CD14-positive monocyte (primary cell): ENCODE measurements around a stretch of chr15.

DNA sequence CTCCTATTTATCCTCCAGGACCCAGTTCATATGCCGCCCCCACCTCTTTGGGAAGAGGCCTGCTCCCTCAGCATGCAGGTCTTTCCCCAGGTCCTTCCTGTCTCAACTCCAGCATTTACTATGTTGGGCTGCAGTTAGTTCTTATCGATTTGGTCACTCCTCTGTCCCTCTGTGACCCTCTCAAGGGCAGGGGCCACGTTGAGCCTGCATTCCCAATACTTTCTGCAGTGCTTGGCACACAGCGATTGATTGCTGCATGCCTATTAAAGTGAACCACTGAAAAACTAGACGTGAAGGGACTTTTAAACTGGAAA lies 321.8 kb upstream of the ICE2 start:
- CAGE, long polyA plus RNA: no peak

DNA sequence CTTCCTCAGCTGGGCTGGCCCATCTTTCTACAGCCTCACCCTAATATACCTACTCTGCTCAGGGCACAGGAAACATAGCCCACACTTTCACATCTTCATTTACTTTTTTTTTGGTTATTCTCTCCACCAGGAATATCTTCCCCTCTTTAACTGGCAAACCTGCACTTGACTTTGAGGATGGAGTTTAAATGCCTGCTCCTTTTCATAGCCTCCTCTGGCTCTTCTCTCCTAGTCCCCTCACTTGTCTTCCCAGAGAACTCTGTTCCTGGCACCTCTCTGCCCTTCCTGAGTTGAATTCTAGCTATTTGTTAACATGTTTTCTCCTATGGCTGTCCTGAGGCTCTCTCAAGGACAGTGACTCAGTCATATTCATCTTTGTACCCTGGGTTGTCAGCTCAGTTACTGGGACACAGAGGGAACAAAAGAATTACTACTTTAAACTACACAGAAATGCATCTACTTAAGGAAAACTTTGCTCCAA lies 365.0 kb upstream of the ICE2 start:
- CAGE, long polyA plus RNA: no peak

DNA sequence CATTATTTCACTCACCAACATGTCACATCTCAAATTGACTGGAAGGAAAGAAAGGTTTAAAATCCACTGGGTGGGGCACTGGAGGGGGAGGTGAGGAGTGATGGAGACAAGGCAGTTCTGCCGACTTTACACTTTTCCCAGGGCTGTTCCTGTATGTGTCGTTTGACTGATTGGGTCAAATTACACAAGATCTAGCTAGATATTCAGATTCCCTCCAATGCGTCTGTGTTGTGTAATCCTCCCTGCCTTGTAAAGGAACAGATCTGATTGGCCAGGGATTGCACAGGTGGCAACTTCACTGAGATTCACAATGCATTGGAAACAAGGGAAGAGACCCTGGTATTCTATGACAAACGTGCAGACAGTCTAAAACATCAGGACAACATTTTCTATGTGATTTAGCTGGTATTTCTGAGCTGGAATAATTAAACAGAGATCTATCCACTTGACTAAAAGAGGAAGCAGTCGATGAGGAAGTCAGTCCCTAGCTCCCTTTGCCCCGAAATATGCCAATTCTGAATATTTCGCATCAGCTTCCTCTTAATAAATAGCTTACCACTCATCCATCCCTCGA lies 313.0 kb downstream of the RORA start:
- CAGE, long polyA plus RNA: no peak

DNA sequence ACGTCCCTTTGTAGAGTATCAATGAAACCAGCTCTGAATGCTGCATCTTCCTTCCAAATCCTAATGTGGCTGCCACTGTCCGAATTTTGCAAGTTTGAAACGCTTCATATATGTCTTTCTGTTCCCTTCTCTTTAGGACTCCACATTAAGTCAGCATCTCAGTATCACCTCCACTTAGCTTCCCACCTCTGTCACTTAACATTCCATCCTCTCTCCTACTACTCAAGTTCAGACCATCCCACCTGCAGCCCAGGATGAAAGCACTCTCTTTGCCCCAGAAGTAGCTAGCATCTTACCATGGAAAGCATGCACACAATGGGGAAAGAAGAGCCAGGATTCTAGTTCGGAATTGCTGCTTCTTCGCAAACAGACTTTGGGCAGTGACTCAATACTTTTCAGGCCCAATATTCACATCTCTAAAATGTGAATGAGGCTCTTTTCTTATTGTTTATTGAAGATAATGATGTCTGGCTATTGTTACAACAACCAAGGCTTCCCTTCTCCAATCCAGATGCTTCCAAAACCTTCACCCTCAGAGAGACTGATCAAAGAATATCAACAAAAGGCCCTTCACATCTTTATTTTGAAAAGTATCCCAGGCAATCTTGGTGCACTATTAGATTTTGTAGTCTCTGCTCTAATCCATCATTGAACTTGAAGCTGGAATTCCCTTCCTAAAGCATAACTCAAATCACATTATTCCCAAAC lies 208.9 kb downstream of the RORA start:
- CAGE, long polyA plus RNA: no peak

- CAGE, long polyA plus RNA: no peak
Observed at GRCh38 chr15:61049071-61049443, 180.0 kb downstream of the RORA start.

- CAGE, long polyA plus RNA: no peak
Observed at GRCh38 chr15:61364698-61365544, 135.8 kb upstream of the RORA start.

- CAGE, long polyA plus RNA: no peak
Observed at GRCh38 chr15:61389438-61389722, 160.3 kb upstream of the RORA start.

- CAGE, long polyA plus RNA: no peak
Observed at GRCh38 chr15:61389723-61390078, 160.6 kb upstream of the RORA start.

DNA sequence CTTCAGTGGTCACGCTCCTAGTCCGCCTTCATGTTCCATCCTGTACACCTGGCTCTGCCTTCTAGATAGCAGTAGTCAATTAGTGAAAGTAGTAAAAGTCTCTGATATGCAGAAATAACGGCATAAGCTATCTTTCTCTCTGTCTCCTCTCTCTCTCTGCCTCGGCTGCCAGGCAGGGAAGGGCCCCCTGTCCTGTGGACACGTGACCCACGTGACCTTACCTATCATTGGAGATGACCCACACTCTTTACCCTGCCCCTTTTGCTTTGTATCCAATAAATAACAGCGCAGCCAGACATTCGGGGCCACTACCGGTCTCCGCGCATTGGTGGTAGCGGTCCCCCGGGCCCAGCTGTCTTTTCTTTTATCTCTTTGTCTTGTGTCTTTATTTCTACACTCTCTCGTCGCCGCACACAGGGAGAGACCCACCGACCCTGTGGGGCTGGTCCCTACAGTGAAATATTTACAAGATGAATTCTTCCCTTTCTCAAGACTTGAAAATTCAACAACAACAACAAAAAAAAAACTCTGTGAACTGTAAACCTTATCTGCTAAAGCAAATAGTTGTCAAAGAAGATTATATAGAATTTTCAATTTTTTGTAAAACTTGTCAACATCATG lies 3.4 kb downstream of the VPS13C start:
- CAGE, long polyA plus RNA: no peak

GRCh38 chr15:62067101-62067490 lies 319 bp downstream of the C2CD4A start:
- CAGE, long polyA plus RNA: no peak

- CAGE, long polyA plus RNA: no peak
Observed at GRCh38 chr15:62172705-62173730, 7.9 kb upstream of the C2CD4B start.

DNA sequence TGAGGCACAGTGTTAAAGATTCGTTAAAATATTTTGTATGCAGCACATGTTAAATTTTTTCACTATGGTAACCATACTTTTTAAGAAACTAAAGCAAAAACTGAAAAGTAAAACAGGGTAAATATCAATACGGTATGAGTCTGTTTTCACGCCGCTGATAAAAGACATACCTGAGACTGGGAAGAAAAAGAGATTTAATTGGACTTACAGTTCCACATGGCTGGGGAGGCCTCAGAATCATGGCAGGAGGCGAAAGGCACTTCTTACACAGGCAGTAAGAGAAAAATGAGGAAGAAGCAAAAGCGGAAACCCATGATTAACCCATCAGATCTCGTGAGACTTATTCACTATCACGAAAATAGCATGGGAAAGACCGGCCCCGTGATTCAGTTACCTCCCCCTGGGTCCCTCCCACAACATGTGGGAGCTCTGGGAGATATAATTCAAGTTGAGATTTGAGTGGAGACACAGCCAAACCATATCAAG lies 108.6 kb upstream of the TLN2 start:
- CAGE, long polyA plus RNA: no peak

- CAGE, long polyA plus RNA: no peak
Observed at GRCh38 chr15:62742313-62743175, 300.0 kb upstream of the TPM1 start.

- CAGE, long polyA plus RNA: no peak
Observed at GRCh38 chr15:62799852-62800361, 242.6 kb upstream of the TPM1 start.

- CAGE, long polyA plus RNA: no peak
Observed at GRCh38 chr15:62833251-62833747, 209.2 kb upstream of the TPM1 start.

- CAGE, long polyA plus RNA: no peak
Observed at GRCh38 chr15:62874845-62875718, 167.5 kb upstream of the TPM1 start.

DNA sequence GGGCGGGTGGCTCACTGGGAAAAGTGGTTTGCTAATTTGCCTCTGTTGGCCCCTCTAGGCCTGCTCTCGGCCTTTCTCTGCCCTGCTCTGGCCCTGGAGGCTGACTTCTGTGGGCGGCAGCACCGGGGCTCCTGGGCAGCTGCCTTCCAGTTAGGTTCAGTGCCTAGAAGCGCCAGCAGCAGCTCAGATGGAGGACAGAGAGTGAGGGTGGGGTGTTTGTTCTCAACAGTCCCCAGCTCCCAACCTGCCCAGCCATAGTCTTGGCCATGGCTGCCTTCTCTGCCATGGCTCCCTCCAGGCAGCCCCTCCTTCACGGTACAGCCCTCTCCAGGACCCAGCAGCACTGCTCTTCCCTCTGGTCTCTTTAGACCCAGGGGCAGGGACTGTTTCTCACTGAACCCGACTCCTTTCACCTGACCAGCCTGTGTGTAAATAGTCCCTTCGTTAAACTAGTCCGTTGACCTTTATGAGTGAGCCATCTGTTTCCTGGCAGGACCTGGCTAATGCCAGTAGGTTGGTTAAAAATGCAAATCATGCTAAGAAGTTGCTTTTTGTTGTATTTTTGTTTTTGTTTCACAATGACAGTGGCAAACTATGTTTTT lies 107.0 kb upstream of the TPM1 start:
- CAGE, long polyA plus RNA: no peak

DNA sequence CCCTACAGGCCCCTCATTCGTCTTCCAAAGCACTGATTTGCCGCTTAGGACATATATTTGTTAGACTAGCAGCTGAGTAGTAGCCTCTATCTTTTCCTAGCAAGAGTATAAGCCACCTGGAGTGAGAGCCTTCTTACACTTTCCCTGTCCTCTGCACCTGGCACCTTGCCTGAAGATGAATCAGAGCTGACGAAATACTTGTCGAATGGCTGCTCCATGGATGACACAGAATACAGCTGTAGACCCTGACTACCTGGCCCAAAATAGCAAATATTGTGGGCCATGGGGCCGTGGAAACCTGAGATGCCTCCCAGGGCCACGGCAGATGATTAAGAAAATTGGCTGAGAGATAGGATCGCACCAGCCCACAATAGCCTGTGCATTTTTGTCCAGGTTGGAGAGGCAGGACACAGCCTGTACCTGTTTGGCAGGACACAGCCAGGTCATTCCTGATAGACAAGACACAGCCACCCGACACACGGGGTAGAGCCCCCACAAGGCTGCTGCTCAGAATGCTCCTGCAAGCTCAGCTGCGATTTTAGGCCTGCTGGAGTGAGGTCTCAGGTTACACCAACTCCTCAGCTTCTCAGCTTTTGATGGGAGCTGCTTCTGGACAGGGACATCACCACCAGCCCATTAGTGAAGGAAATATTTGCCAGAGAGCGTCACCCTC lies 23.0 kb upstream of the TPM1 start:
- CAGE, long polyA plus RNA: no peak

- CAGE, long polyA plus RNA: no peak
Observed at GRCh38 chr15:63073051-63074239, 30.9 kb downstream of the TPM1 start.

GRCh38 chr15:63157628-63157919 lies 297 bp upstream of the RPS27L start:
- CAGE, long polyA plus RNA: no peak